Brain (tissue), 1 donor: ENCODE measurements around a stretch of chr17.

DNA sequence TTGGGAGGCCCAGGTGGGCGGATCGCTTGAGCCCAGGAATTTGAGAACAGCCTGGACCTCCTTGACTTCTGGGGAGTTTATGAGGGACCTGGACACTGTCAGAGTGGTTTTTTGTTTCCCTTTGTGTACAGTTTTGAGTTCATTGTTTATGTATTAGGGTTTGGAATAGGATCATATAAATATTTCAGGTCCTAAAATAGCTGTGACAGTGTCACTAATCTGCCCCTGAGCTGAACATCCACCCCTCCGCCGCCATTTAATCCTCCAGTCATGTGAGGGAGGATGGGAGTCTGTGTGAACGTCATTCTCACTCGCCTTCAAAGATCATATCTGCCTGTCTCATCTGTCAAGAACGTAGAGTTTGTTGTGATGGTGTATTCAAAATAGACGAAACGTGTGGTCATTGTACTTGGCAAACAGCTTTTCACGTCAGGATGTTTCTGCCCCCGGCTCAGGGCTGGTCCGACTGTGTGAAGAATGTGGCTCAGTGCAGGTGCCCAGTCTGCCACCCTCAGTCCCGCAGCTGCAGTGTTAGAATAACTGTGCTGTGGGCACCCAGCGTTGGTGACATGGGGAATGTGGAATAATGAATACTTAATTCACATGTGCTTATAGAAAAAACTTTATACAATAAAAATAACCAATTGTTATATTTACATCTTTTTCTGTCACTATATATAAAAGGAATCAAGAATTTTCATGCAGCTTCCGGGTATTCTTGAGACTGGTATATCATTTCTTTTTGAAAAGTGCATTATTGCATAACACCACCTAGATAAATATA lies 148.0 kb downstream of the KCNJ12 start:
- RRBS, result no CpG with 5 or more reads among the region's 15 CpGs

DNA sequence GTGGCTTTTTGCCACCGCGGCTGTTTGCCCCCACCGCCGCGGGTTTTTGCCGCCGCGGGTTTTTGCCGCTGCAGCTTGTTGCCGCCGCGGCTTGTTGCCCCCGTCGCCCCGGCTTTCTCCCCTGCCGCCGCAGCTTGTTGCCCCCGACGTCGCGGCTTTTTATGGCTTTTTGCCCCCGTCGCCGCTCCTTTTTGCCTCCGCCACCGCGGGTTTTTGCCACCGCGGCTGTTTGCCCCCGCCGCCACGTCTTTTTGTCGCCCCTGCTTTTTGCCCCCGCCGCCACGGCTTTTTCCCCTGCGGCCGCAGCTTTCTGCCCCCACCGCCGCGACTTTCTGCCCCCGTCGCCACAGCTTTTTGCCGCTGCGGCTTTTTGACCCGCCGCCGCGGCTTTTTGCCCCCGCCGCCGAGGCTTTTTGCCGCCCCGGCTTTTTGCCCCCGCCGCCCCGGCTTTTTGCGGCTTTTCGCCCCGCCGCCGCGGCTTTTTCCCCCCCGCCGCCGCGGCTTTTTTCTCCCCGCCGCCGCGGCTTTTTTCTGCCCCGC lies 149.6 kb downstream of the KCNJ18 start:
- RRBS, result no CpG with 5 or more reads among the region's 72 CpGs

GRCh38 chr17:22323380-22323750 lies 631.0 kb downstream of the KCNJ18 start:
- RRBS, result no CpG with 5 or more reads among the region's 6 CpGs

DNA sequence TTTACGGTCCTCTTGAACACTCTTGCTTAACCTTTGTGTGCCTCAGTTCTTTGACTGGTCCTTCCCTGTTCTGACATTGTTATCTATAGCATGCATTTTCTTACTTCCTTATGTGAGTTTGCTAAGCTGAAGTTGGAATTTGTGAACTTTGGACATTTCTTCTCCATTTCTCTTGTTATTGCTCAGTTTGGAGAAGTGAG lies 29.6 kb upstream of the WSB1 start:
- RRBS, result no CpG with 5 or more reads among the region's 1 CpG

DNA sequence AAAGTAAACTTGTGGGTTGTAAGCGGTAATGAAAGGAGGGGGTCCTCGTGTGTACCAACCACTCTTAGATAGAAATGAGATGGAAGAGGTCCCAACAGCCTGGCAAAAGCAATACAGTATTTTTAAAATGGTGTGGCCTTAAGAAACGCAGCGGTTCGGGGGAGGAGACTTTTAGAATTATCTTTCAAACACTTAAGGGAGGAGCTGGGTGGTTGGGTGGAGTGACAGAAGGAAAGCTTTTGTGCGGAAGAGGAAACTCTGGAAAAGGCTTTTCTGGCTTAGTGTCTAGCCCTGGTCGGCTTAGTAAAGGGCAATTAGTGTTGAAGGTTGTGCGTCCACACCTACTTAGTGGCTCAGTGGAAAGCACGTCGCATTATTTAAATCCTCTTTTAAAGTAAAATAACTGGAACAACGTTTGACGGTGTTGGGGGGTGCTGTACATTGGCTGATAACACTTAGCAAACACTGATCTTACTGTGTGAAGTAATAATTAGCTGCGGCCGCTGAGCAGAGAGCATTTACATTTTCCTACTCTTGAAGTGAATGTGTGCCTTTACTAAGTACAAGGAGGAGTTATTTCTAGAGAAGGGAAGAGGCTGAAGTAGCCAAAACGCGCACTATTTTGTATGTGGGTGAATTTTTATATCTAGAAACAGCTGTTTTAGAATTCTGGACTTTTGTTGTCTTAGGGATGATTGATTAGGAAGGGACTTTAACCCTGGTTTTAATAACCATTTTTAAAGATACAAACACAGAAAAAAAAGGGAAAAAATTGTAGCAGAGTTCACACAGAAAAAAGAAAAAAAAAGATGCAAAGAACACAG lies 1.1 kb downstream of the WSB1 start:
- RRBS, result no CpG with 5 or more reads among the region's 16 CpGs

GRCh38 chr17:27319660-27320745 lies 26.1 kb downstream of the WSB1 start:
- RRBS, result no CpG with 5 or more reads among the region's 12 CpGs

DNA sequence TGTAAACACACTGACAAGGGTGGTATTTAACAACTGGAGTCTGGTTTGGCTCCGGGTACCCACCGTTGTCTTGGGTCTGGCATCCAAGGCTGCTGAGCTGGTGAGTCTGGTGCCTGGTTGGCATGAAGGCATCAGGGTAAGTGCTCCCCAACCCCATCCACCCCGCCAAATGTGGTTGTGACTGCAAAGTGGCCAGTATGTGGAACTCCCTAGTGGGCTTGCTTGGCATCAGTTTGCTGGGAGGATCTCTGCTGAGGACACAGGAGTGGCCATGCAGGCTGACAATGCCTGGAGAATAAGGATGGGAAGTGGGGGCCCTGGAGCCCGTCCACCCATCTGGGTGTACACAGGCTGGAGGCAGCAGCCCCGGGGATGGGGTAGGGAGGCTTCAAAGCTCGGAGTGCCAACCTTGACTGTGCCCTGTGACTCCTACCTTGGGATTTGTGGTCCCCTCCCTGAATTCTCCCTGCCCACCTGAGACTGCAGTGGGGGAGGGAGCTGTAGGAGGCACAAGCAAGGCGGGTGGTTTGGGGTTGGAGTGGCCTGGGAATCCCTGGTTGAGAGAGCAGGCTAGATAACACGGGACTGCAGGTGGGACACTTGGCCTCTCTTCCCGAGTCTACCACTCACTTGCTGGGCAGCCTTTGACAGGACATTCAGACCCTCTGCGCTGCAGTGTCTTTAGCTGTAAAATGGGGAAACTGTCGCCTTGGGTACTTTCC lies 30.1 kb downstream of the KSR1 start:
- RRBS, result no CpG with 5 or more reads among the region's 11 CpGs

- RRBS, result no CpG with 5 or more reads among the region's 16 CpGs
These were observed 35.6 kb downstream of the KSR1 start for GRCh38 chr17:27491553-27492460.

DNA sequence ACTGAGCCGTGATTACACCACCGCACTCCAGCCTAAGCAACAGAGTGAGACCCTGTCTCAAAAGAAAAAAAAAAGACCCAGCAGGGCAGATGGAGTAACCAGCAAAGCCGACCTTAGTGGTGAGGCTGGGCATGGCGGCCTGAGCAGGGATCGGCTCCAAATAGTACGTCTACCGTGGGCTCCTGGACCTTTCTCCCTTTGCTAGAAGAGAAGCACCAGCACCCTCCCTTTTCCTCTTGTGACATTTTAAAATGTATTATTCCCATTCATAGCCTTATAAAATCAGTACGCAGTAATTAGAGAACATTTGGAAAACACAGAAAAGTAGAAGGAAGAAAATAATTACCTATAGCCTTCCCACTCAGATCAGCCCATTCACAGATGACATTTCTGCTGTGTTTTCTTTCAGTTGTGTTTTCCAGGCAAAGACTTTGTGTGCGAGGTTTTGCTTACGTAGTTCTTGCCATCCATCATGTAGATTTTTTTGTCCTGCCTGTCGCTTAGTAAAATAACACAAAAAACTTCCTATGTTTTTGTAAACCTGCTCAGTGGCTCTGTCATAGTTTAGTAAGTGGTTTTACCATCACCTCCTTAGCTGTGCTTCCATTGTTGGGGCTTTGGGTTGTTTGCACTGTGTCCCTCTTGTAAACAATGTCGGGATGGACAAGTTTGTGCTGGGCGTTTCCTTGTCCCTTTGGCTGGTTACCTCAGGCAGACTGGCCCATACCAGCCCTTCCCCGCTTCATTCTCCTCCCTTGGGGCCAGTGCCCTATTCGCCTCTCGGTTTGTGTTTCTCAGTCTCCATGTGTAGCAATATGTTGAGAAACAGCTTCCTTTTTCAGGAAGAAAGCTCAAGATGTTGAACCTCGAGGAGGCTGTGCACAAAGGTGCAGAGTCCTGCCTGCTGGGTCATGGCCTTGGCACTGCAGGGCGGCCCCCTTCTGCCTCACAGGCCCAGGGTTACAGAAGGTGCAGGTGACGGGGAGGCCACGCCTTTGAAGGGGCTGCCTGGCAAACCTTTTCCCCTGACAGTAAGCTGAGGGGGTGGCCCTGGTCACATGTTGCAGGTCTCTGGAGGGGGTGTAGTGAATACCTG lies 74.5 kb downstream of the KSR1 start:
- RRBS, result no CpG with 5 or more reads among the region's 20 CpGs

DNA sequence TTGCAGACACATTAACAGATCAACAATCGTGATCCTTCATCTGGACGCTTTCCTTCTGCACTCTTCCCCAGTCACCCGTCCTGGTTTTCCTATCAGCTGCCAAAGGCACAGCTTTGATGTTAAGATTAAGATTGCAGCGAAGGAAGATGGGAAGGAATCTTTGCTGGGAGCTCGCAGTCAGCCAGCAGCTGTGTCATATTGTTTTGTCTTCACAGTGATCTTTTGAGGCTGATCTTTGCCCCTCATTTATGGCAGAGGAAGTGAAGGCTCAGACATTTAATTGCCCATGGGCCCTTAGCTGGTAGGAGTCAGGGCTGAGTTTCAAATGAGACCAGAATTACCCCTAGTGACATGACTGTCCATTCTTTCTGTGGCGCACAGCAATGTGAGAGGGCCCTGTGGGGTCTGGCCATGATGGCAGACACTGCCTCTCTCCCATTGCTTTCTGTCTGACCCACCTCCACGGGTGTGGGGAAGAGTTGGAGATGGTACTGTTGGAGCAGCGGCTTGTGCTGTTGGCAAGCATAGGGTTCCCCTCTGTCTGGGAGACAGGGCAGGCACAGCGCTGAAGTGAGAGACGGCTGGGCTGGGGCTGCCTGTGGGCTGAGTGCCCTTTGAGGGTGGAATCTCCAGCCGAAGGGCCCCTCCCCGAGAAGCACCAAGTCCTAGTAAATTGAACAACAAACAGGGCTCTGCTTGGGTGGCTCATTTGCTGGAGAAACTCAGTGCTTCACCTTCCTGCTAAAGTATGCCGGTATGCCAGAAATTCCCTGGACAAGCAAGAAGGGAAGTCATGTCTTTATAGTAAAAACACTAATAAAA lies 79.5 kb downstream of the KSR1 start:
- RRBS, result no CpG with 5 or more reads among the region's 13 CpGs

DNA sequence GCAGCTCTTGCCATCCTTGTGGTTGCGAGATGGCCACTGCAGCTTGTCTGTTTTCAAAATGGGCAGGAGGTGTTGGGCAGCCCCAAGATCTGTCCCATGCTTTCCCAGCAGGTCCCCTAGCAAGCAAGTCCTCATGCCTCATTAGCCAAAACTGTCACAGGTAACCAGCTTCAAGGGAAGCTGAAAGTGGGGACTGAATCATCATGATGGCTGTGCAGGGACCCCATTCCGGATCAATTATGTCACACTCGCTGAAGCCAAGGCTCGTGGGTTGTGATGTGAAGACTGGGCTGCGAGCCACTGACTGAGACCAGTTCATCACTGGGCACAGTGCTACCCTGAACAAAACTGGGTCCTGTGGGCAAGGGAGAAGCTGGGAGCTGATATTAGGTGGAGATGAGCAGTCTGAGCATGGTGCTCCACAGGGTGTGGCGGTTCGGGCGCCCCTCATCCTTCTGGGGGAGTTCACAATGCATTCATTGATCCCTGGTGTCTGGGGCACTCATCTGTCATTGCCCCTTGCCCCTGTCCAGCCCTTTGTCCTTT lies 82.2 kb downstream of the KSR1 start:
- RRBS, result no CpG with 5 or more reads among the region's 8 CpGs

DNA sequence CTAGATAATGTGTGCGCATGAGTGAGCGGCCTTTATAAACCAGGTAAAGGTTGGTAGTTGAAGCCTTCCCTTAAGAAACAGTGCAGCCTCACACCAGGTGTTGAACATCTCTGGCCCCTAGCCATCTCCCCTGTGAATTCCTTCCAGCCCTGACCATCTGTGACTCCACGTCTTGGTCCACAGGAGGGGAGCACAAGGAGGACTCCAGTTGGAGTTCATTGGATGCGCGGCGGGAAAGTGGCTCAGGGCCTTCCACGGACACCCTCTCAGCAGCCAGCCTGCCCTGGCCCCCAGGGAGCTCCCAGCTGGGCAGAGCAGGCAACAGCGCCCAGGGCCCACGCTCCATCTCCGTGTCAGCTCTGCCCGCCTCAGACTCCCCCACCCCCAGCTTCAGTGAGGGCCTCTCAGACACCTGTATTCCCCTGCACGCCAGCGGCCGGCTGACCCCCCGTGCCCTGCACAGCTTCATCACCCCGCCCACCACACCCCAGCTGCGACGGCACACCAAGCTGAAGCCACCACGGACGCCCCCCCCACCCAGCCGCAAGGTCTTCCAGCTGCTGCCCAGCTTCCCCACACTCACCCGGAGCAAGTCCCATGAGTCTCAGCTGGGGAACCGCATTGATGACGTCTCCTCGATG lies 48.4 kb upstream of the LGALS9 start:
- RRBS, result no CpG with 5 or more reads among the region's 25 CpGs

GRCh38 chr17:27586062-27586755 lies 44.8 kb upstream of the LGALS9 start:
- RRBS, result no CpG with 5 or more reads among the region's 10 CpGs

- RRBS, result no CpG with 5 or more reads among the region's 14 CpGs
These were observed 16.0 kb downstream of the LGALS9 start for GRCh38 chr17:27646841-27647484.

- RRBS, result no CpG with 5 or more reads among the region's 18 CpGs
These were observed 481 bp downstream of the NLK start for GRCh38 chr17:28042756-28043560.

- RRBS, result no CpG with 5 or more reads among the region's 3 CpGs
These were observed 44.8 kb downstream of the NLK start for GRCh38 chr17:28087027-28087998.

DNA sequence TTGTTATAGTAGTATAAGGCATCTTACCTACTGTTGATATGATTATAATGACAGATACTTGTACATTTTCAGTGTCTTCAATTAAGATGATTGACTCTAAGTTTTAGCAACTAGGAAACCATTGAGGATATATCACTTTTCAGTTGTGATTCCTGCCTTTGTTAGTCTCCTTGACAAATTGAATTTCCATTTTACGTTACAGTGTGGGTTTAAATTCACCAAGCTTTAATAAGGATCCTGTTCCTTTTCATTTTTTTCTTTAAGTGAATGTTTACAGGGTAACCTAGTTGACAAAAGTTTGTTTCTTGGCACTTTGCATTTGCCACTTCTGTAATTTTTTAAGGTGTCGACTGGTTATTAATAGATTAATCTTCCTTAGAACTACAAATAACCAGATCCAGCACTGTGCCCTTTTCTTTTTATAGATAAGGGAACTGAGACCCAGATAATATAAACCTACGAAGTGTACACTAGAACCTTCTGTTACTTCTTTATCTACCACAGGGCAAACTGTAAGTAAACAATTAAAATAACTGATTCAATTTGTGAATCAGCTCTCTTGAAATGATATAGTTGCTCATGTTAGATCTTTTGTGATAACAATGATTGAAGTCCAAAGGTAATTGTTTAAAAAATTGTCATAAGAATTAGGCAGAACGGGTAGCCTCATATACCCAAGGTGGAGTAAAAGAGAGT lies 55.3 kb downstream of the NLK start:
- RRBS, result no CpG with 5 or more reads among the region's 4 CpGs

- RRBS, result 6% methylated on average over 1 of the region's 23 CpGs
These were observed 496 bp downstream of the IFT20 start for GRCh38 chr17:28334688-28335264.

GRCh38 chr17:28335906-28337033 lies 709 bp downstream of the TNFAIP1 start:
- RRBS, result 2% methylated on average over 11 of the region's 38 CpGs

GRCh38 chr17:28344341-28344901 lies 8.9 kb downstream of the TNFAIP1 start:
- RRBS, result no CpG with 5 or more reads among the region's 23 CpGs